Measurements from ENCODE around the genes CCDC68 and TCF4.

DNA sequence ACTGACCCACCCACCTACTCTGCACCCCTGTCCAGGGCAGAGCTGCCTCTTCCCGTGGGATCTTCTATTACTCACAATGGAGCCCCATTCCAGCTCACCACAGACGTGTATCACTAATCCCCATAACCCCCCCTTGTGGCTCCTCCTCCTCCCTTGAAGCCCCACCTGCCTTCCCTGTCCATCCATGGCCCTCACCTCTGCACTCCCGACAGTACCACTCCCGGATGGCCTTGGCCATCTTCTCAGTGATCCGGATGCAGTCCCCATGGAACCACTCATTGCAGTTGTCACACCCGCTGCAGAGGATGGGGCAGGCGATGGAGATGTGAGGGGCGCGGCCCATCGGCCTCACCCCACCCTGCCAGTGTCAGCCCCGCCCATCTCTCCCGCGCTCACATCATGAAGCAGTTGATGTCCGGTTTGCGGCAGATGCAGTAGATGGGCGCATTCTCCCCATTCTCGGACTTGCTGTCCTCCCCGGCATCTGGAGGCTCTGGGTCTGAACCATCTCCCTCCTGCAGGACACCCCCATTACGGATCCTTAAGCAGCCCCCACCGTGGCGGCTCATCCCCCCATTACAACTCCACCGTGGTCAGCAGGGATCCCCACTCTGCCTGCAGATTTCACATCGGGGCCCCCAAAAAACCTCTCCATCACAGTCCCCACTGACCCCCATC lies 1.0 kb downstream of the CXXC1 start:
- PRO-cap, result no peak

DNA sequence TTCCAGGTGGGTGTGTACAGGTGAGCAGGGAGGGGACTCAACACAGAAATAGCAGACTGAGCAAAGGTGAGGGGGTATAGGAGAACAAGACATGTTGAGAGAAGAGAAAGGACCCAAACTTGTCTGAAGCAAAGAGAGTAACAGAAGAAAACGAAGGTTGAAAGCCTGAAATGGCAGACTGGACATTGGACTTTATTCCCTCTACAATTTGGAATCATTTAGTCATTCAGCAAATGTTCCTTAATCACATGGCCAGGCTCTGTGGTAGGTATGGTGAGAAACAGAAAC lies 23.3 kb downstream of the MRO start:
- PRO-cap, result no peak

- PRO-cap, result no peak
These were observed 5.5 kb upstream of the MRO start for GRCh38 chr18:50825117-50825883.

- PRO-cap, result no peak
These were observed 16.4 kb downstream of the ELAC1 start for GRCh38 chr18:50984102-50984844.

- PRO-cap, result no peak
These were observed 54.4 kb downstream of the SMAD4 start for GRCh38 chr18:51084404-51084812.

DNA sequence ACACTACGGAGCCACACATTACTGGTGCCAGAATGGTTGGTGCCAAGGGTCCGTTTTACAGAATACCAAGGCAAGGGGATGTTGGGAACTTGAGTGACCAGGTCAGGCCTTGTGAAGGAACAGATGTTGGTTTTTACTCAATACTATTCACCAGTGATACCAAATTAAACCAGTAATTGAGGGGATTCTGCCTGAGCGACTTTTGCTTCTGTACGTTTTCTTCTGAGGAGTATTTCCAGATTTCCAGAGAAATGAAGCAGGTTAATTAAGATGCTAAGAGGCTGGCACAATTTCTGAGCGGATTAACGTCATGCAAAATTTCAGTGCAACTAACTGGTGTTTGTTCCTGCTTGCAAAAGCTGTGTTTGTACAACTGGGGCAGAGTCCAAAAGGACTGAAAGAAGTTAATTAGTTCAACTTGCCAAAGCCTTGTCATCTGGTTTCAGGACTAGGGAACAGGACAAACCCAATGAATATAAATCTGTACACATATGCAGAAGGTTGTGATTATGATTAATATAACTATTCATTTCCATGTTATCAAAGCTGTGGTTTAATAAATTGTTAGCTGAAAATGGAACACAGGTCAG lies 432.1 kb upstream of the DCC start:
- PRO-cap, result no peak

GRCh38 chr18:54222147-54222990 lies 2.1 kb downstream of the MBD2 start:
- PRO-cap, result no peak

DNA sequence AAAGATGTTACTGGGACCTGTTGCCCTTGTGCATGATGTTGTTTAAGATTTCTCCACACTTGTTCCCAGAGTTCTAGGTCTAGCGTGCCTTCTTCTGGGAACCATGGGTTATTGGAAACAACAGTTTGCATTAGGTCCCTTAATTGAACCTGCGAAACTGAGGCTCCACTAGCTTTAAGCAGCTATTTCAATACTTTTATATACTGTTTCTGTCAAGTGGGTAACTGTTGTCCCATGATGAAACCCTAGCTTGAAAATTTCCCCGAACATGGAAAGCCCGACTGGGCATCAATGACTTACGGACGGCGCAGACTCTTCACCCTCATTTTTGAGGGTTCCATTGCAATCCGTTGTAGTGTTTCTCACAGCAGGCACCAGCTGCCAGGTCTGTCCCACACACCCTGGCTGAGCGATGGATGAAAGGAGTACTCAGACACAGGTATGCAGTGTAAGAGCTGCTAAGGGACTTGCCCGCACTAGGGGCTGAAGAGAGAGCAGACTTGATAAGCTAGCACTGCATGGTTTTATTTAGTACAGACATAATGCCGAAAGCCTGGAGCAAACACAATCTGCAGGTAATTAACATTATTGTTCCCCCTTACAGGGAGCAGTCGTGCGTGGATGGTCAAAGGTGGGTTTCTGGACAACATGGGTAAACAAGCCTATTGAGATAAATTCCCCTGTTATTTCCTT lies 15.7 kb downstream of the DYNAP start:
- PRO-cap, result no peak

DNA sequence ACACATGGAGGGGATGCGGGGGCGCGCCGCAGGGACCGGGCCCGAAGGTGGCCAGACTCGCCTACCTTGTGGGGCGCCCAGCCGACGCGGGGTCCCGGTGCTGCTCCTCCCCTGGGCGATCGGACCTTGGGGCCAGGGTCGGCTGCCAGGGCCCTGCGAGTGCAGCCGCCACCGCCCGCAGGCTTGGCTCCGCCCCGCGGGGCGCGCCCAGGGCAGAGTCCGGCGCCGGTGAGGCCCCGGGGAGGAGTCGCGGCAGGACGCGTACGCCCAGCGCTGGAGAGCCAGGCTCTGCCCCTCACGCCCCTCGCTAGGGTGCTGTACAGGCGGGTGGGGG lies at the start of gene CCDC68:
Gene CCDC68, minus strand, starts transcription at position 191 of the 334 bp plus-strand sequence.
- PRO-cap, result bidirectional peak, plus-strand start at position 260 of the sequence, minus-strand start at position 128 of the sequence

- PRO-cap, result no peak
These were observed 267.2 kb downstream of the TCF4 start for GRCh38 chr18:55320497-55321540.

DNA sequence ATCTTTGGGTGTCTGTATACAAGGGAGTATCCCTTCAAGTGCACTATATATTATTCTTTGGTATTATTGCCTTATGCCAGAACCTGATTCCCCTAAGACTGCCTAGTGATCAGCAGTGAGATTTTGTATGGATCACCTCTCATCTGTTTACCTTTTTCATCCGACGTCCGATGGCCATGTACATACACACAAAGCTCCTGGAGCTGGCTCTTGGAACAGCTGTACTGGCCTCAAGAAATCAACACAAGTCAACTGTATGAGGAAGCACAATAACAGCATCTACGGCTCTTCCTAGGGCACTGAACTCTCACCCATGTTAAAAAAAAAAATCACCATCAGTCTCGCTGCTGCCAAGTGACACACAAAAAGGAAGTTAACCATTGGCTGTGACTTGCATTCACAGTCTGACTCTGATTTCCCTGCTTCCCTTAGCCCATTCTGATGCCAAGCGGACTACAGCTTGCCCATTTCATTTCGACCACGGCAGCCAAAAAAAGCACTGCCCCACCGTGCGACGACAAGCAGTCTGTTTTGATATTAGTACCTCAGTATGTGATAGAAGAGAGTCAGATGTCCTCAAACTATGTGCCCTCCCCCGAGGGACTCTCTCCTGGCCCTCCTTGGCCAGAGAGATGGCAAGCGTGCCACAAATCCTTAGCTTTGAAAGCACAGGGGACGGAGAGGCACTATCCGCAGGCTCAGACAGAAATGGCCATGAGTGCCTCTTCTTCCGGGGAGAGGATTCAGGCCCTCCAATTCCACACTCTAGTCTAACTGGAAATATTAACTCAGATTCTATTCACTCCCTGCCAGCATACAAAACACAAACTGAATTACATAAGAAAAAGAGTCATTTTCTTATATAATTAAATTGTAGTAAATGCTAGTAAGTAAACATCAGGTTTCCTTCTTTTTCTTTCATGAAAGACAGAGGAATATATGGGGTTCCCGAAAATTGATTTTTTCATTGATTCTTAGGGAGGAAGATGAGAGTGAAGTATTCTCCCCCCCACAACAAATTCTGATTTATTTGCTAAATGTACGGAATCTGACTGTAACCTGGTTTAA lies 250.0 kb downstream of the TCF4 start:
- PRO-cap, result bidirectional peak, plus-strand start at position 436 of the sequence, minus-strand start at position 245 of the sequence; unidirectional peak, plus-strand start at position 657 of the sequence

- PRO-cap, result no peak
These were observed 154.3 kb downstream of the TCF4 start for GRCh38 chr18:55433353-55434383.

DNA sequence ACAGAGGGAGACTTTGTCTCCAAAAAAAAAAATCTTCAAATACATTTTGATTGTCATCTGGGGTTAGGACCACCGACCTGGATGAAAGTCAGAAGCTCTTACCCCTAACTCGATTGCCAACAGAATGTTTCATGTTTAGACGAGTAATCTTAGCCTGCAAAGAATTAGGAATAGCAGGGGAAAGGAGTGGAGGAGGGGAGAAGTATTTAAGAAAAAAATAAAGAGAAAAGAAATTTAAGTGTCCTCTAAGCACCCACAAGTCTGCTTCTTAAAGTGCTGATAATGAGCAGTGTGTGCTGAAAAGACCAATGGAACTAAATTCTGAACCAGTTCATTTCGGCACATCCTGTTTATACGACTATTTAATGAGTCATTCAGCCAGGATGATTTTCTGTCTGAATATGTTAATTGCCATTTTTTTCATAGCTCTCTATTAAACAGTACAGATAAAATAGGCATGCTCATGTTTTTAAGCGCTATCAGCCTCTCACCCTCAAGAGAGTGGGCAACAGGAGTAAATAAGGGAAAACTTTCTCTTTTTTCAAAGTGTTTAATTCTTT lies 87.8 kb downstream of the TCF4 start:
- PRO-cap, result bidirectional peak, plus-strand start at position 433 of the sequence, minus-strand start at position 307 of the sequence

DNA sequence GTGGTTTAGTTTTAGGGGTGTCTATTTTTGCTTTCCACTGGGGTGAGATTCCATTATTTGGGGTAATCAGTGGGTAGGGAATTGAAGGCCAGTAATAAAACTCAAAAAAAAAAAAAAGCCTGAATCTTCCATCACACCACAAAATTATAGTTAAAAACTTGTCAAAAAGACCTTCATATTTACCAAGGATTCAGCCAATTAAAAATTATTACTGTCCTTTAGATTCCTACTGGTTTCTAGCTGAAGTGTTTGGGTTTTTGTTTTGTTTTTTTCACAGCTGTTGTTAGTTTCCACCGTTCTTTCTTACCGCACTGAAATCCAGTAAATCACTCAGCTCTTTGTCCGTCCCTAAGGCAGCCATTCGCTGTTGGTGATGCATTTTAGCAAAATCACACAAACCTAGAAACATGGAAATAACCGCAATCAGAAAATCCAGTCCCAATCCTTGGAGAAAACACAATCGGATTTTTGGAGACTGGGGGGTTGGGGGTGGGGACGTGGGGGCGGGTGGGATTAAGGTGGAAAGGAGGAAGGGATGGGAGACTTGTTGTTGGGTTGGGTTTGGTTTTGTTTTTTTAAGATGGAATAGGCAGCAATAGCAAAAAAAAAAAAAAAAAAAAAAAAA lies 1.1 kb downstream of the TCF4 start:
- PRO-cap, result no peak

DNA sequence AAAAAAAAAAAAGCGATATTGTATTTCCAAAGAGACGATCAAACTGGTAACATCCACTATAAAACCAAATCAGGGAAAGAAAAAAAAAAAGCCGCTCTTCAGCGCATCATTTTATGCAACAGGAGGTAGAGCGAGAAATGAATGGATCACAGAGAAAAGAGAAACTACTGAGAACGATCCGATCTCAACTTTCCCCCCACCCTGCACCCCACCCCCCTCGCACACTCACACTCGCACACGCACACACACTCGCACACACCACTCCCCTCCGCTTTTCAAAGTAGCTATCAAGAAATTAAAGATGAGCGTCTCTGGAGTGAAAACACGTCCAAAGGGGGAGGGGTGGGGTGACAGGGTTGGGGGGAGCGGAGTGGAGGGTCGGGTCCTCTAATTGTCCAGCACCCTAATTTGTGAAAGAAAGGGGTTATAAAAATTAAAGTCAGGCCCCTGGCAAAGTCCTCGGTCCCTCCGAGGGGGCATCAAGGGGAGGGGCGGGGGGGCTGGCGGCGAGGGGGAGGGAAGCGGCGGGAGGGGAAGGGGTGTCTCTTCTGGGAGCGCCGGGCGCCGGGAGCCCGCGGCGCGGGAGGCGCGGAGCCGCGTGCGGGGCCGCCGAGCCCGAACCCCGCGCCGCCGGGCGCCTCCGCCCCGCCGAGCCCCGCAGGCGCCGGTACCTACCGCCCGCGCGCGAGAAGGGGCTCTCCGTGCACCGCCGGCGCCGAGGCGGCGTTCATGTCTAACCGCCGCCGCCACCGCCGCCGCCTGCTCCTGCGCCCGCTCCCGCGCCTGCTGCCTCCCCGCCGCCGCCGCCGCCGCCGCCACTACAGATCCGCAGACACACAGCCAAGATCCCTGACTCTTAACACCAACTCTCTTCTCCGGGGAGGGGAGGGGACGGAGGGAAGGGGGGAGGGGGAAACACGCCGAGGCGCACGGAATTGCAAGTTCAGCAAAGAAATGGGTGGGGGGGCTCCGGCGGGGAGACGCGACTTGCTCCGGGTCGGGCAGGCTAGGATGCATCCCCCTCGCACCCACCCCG lies at the start of gene TCF4:
Gene TCF4, minus strand, starts transcription at position 830 of the 1,036 bp plus-strand sequence.
- PRO-cap, result bidirectional peak, plus-strand start at position 551 of the sequence, minus-strand start at position 166 of the sequence; bidirectional peak, plus-strand start at position 949 of the sequence, minus-strand start at position 828 of the sequence; bidirectional peak, plus-strand start outside the sequence, minus-strand start at position 1,013 of the sequence

DNA sequence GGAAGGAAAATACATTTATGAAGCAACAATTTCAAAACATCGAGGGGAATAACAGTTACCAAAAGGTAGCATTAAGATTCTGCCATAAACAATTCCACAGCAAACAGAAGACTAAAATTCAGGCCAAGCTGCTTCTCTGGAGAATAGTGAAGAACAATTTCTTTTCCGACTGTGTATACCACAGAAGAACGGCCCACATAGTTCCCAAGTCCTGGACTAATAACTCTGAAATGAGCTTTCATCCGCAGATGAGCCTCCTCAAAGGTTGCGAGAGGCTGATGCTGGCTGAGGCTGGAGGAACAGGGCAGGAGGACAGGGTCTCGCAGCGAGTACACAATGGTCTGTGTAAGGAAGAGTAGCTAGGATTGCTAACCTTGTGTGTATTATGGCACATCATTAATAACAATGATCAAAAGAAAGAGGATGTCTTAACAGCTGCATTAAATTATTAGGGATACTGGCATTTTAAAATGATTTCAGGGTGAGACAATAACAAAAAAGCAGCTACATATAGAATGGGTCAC lies 279.0 kb upstream of the TCF4 start:
- PRO-cap, result no peak

DNA sequence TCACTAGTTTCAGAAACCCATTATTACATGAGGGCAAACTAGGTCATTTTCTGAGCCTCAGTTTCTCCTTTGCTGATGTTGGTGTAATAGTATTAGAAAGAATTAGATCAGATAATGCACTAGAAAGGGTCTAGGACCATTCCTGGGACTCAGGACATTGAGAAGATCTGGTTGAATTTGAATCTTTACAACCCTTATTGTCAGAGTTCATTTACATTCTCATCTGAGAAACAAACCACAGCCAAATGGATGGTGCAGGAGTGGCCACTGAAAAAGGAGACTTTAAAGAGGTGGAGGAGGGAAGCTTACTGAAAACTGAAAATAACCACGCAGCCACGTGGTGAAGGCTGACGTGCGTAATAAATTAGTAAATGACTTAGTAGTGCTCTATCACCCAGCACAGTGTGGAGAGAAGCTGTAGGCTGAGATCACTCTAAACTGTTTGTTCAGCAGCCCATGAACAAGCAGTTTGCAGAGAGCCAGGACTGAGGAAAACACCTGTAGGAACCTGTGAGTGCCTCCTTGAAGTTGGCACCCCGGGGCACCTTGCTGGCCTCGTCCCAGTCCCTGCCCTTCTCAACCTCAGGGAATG lies 193.1 kb downstream of the TXNL1 start:
- PRO-cap, result no peak

DNA sequence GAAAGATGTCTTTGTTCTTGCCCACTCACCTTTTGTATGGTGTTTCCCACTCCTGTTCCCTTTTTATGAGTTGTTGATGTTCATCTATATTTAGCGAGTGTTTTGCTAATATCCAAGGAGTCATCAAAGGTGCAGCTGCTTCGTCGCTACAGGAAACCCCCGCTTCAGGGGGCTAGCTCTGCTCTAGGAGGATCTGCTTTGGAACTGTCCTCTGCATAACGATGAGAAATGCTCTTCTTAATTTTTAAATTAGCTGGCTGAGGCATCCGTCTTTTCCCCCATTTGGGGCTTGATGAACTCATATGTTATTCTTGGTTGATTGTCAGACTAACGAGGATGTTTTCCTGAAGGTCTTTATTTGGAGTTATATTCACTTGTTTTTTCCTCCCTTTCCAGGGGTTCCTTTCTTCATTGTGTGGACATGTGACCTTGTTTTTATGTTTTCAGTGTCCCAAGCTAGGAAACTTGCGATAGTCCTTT lies 179.2 kb downstream of the TXNL1 start:
- PRO-cap, result no peak

DNA sequence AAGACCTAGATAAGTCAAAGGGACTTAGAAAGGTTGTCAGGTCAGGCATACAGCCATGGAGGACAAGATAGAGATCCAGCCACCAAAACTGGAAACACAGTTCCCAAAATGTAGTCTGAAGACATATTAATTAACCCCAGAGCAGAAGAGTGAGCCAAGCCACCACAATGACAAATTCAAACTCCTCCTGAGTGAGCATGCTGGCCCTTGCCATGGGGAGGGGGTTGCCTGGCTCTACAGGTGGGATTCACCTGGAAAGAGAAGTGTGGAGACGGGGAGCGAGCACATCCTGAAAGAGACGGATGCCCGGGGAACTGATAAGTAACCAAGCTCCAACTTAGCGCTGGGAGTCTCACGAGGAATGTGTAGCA lies 151.1 kb downstream of the TXNL1 start:
- PRO-cap, result no peak

DNA sequence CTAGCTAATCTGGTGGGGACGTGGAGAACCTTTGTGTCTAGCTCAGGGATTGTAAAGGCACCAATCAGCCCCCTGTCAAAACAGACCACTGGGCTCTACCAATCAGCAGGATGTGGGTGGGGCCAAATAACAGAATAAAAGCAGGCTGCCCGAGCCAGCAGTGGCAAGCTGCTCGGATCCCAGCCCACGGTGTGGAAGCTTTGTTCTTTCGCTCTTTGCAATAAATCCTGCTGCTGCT lies 65.5 kb downstream of the TXNL1 start:
- PRO-cap, result no peak